SK-N-MC (cell line): Measurements from ENCODE around the gene ENPP7.

DNA sequence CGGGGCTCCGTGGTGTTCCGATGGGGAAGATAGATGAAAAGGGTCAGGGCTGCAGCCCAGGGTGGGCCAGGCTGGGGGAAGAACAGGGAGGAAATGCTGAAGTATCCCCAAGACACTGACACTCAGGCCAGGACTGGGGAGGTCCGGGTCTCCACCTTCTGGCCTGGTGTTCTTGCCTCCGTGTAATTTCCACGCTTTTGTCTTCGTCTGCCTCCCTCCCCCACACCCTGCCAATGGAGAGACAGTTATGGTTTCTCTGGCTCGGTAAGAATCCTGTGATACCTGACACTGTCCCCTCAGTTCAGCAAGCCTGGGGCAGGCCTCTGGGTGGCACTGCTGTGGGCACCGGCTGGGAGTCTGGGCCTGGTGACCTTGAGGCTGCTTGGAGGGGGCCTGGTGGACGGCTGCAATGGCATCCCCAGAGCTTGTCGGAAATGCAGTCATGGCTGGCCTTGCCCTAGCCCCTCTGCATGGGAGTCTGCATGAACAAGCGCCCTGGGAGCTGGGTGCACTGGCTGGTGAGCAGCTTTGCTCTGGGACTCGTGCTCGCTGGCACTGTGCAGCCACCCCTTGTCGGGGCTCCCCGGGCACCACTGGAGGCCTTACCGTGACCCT lies 1.8 kb downstream of the LGALS3BP start:
- RRBS = no CpG with 5 or more reads among the region's 17 CpGs

DNA sequence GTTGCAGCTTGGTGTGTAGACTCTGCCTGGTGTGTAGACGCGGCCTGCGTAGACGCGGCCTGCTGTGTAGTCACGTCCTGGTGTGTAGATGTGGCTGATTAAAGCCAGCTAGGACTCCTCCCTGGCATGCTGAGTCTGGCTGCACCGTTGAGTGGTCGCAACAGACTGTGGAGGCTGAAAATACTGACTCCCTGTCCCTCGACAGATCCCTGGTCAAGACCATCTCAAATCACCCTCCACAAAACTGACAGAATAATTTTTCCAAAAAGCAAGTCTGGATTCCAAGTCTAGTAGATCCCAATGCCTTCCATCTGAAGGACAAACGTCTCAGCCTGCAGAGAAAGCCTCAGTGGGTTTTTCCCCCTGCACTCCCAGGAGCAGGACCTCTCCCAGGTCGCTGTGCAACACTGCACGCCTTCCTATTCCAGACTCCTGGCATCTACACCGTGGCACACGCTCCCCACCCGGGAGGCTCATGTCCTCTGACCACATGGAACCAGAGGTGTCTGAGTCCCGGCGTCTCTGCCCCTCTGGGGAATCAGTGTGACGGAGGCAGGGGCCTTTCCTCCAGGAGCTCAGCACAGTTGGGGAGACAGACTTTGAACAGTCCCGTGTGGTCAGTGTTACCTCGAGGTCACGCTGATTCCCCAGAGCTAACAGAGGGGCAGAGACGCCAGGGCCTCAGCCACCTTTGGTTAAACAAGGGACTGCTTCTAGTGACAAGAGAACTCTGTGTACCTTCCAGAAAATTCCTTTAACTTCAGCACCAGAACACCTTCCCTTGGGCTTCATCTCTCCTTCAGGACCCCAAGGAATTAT lies 6.9 kb downstream of the CANT1 start:
- RRBS = 95% methylated on average over 1 of the region's 22 CpGs

GRCh38 chr17:79073373-79074083 lies 1.1 kb upstream of the ENGASE start:
- RRBS = no CpG with 5 or more reads among the region's 11 CpGs

DNA sequence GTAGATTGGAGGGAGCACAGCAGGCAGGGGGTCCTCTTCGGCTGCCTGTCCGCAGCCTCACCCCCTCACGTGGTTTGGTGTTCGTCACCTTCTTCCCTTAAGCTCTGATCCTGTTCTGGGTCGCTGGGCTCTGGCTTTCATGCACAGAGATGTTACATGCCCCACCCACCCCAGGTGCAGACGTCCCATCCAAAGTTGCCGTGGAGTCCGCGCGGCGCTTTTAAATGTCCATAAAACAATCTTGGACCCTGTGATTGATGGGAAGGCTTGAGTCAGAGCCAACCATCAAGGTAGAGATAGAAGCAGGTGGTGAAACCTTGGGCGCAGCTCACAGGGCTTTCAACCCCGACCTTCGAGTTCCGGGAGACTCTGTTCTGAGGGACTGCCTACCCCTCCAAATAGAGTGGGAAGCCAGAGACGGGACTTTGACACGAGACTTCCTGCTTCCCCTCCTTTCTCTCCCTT lies 3.9 kb downstream of the ENGASE start:
- RRBS = no CpG with 5 or more reads among the region's 17 CpGs

GRCh38 chr17:79090470-79091011 lies 15.9 kb downstream of the ENGASE start:
- RRBS = no CpG with 5 or more reads among the region's 27 CpGs

DNA sequence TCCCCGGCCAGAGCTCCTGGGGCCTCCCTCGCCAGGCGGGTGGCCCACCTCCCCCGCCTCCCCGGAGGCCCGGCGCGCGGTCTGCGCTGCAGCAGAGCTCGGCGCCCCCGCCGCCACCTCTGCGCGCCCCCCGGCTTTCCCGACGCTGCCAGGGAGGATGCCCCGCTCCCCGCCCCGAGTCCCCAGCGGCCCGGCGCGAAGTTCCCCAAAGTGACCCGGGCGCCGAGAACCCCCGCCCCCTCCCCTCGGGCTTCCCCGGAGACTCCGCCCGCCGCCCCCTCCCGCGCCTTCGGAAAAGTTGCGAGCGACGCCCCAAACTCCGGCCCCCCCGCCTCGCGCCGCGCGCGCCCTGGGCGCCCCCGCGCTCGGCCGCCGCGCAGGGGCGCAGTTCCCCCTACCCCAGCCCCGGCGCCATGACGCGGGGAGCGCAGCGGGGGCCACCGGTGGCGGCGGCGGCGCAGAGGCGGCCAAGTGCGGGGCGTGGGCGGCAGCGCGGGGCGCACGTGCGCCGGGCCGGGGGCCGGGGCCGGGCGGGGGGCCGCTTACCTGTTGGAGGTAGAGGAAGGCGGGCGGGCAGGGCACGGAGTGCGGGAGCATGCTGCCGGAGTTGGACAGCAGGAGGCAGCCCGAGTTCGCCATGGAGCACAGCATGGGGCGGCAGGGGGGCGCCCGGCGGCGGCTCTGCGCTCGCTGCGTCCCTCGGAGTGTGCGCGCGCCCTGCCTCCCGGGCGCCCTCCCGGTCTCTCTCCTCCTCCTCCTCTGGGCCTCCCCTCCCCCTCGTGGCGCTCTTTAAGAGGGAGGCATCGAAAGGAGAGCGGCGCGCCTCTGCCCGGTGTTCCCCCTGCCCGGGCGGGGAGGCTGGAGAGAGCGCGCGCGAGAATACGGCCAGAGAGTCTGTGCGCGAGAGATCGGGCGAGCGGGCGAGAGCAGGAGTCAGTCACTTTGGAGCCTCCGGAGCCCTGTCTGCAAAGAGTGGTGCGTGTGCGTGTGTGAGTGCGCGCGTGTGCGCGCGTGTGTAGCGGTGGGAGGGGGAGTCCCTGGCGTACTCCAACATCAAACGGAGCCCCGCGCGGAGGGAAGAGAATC lies 108.4 kb downstream of the ENGASE start:
- RRBS = 2% methylated on average over 107 of the region's 140 CpGs

DNA sequence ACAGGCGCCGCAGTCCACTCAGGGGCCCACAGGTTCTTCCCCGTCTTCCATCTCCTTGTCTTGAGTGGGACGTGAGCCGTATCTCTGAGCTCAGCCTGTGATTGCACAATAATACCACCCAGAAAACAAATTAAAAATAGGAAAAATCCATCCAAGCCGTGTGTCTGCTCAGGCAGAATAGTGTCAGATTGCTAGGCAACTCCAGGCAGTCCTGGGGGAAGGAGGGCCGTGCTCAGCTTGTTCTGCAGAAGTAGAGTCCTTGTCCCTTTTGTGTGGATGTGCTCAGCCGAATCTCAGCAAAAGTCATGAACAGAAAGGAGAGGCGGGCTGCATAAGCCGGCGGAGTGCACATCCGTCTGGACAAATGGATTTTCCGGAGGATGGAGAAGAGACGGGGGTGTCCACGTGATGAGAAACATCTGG lies 7.4 kb upstream of the RBFOX3 start:
- RRBS = no CpG with 5 or more reads among the region's 15 CpGs

DNA sequence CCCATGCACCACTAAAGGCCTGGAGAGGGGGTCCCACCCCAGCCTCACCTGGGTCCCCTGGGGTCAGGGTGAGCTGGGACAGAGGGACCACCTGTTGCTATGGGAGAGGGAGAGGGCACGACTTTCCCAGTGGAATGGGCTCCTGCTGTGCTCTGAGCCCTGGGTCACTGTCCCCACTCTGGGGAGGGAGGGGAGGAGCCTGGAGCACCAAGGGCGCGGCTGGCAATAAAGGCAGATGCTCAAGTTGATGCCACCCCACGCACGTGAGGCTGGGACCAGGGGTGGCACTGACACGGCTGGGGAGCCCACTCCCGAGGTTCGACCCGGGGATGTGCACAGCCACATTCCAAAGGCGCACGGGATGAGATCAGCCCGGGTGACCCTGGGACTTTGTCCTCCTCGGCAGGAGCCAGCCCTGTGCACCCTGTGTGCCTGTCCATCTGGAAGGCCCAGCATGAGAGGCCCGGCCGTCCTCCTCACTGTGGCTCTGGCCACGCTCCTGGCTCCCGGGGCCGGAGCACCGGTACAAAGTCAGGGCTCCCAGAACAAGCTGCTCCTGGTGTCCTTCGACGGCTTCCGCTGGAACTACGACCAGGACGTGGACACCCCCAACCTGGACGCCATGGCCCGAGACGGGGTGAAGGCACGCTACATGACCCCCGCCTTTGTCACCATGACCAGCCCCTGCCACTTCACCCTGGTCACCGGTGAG lies at the start of gene ENPP7:
Gene ENPP7 (plus strand): TSS at position 258 of the 712 bp plus-strand sequence.
- RRBS = 93% methylated on average over 6 of the region's 30 CpGs

DNA sequence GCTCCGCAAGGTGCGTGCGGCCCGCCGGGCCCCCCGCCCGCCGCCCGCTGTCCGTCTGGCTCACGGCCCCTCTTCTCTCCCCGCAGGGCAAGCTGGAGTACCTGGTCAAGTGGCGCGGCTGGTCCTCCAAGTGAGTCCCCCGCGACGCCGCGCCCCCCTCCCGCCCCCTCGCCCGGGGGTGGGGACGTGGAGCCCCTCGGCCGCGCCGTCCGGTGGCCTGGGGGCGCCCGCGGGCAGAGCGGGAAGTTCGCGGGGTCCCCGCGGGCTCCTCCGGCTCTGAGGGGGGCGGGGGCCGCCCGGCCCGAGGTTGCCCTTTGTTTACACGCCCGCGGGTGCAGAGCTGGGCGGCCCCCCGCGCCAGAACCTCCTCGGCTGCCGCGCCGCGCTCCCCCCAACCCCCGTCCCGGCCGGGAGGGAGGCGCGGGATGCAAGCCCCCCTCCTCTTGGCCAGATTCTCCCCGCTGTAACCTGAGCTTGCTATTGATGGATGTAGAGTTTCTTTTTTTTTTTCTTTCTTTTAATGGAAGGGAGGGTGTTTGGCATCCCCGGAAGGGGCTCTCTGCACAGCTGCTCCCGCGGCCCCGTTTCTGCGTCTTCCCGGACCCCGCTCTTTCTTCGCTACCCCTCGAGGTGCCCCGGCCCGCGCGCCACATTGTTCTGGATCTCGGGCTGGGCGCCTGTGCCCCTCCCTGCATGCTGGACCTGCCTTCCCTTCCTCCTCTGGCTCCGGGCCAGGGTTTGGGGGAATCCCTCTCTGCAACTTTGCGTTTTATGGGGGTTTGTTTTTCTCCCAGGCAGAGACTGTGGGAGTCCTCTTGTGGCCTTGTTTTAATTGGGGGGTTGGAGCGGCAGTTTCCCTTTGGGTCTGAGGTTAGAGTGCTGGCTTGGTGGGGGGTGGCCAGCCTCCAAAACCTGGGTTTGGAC lies 612 bp downstream of the CBX2 start:
- RRBS = 3% methylated on average over 39 of the region's 76 CpGs

DNA sequence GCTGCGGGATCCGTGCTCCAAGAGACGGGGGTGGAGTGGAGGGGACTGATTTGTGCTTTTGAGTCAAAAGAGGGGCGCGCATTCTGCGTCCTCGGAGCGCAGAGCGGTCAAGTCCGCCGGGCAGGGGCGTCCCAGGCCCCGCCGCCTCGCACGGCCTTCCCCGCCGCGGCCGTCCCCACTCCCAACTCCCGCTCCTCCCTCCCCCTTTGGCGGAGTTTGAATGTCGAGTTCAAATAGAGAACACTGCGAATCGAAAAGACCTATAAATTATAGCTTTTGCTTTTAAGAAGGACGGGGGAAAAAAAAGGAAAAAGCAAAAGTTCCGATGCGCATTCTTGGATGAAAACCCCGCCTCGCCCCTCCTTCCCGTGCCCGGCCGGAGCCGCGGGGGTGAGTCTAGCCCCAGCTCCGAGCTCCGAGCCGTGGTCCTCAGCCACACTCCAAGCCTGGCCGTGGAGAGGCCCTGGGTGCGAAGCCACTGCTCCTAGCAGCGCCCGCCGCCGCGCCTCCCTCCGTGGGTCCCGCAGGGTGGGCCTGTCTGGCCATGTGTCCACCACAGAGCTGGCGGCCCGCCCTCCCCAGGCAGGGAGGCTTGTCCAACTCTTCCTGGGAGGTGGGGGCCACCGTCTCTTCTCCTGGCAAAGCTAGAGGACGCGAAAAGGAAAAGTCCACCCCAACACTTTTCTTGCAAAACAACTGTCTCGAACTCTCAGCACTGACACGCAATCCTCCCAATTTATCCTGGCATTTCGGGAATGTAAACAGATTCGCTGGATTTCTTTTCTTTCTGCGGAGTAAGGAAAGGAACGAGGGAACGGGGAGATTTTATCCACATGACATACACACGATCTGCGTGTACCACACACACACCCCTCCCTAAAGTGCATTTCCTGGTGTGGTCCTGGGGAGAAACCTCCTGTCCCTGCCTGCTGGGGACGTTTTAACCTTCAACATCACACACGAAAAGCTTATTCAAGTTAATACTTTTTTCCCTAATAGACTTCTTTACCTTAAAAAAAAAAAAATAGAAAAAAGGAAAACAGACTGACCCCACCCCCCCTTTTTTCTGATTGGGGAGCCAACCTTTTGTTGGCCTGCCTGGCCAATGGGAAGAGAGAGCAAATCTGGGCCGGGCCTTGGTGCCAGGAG lies 3.5 kb downstream of the CBX8 start:
- RRBS = no CpG with 5 or more reads among the region's 64 CpGs

GRCh38 chr17:79798070-79798517 lies 1.2 kb upstream of the CBX8 start:
- RRBS = 91% methylated on average over 14 of the region's 51 CpGs

DNA sequence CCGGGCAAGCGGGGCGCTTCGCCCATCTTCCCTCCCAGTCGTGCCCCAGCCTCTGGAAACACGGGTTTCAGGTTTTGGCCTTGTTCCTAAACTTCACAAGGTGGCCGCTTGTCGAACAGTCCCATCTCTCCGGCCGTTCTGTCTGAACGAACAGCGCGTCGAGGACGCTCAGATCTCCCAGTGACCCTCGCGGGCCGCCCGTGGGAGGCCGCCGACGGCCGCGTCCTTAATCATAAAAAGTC lies 1.9 kb upstream of the CBX8 start:
- RRBS = 98% methylated on average over 3 of the region's 24 CpGs

GRCh38 chr17:79811367-79812020 lies 14.6 kb upstream of the CBX8 start:
- RRBS = 20% methylated on average over 1 of the region's 40 CpGs

DNA sequence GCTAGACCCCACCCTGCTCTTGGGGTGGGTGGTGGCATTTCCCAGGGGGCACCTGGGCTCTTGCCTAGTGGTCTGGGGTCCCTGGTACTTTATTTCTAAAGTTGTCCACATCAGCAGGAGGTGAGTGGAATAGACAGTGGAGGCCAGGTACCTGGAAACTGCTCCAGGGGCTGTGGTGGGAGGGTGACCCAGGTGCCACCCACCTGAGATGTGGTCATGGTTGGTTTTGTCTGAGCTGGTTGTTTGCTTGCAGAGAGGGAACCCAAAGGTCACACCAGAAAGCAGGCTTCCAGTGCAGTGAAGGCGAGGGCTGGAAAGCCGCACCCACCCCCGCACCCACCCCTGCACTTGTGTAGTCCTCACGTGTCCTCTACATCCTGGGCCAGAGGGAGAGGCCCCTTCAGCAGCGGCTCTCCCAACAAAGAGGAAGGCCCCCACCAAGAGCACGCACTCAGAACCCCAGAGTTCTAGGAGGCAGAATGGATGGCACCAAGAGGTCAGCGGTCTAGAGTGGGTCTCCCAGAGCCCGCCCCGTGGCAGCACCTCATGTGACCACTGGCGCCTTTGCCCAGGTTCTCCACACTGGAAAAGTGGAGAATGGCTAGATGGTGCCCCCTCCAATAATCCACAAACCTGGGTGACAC lies 92.6 kb upstream of the CBX4 start:
- RRBS = no CpG with 5 or more reads among the region's 10 CpGs

DNA sequence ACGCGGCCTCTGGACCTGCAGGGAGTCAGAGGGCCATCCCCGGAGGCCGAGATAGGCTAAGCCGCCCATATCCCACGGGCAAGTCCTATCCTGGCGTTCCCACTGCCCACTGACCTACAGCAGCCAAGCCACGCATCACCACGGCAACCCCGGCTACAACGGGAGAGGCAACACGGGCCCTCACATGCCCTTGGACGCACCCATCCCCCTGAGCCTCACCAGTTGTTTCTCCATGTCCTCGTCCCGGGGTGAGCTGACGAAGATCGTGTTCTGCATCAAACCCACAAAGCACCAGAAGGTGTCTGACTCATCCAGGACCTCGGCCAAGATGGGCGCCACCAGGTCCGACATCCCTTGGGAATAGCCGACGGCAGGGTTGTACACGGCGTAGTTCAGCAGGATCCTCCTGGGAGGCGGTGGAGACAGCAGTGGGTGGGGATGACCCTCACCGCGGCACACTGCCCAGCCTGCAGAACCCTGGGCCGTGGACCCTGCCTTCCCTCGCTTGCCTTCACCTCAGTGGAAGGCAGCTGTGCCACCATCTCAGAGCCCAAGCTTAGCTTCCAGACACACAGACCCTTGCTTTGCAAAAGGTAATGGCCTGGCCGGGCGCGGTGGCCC lies 88.1 kb downstream of the TBC1D16 start:
- RRBS = 93% methylated on average over 10 of the region's 32 CpGs

DNA sequence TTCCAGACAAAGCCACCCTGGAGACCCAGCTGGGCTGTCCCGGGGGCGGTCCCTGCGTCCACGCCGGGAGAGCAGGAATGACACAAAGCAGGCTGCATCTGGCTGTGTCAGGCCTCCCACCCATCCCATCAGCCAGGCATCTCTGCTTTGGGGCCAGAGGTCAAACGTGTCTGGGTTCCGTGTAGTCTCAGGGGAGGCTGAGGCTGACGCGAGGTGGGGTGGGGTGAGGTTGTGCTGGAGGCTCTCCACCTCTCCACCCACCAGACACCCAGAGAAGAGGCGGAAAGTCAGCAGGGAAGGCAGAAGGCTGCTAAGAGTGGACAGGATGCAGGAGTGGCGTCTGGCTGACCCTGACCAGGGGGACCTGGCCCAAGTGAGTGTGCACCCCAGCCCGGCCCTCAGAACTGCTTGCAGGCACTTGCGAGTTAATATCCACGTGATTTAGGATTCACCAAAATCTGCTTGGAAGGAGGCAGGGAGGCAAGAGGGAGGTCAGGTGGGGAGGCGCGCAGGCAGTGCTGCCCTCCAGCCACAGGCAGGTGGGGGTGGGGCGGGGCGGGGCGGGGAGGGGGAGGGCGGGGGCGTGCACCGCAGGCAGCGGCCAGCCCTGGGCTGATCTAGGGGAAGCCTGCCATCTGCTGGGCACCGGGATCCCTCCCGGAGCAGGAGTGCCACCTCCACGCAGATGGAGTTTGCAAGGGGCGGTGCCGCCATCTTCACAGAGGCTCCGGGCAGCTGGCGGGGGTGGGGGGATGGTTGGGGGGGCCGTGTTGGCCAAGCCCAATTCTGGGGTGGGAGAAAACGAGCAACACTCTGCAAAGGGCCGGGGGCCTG lies 44.3 kb downstream of the TBC1D16 start:
- RRBS = 26% methylated on average over 8 of the region's 33 CpGs

DNA sequence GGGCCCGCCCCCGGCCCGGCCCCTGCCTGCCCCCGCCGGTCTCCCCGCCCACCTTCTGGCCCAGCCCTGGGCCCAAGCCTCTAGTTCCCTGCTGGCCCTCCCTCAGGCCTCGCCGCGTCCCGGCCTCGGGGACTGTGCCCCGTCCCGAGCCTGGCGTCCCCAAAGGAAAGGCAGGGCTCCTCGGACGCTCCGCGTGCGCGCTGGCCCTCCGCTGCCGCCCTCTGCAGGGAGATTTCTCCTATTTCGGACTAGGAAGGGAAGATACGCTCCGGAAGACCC lies 193 bp upstream of the TBC1D16 start:
- RRBS = 1% methylated on average over 6 of the region's 25 CpGs

DNA sequence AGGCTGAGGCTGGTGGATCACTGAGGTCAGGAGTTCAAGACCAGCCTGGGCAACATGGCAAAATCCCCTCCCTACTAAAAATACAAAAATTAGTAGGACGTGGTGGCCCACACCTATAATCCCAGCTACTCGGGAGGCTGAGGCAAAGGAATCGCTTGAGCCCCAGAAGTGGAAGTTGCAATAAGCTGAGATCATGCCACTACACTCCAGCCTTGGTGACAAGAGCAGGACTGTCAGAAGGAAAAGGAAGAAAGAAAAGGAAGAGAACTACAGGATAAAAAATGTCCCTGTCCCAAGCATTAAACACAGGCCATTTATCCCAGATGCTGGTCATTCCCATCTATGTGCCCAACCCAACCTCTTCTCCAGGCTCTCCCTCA lies 1.6 kb downstream of the EIF4A3 start:
- RRBS = no CpG with 5 or more reads among the region's 3 CpGs

DNA sequence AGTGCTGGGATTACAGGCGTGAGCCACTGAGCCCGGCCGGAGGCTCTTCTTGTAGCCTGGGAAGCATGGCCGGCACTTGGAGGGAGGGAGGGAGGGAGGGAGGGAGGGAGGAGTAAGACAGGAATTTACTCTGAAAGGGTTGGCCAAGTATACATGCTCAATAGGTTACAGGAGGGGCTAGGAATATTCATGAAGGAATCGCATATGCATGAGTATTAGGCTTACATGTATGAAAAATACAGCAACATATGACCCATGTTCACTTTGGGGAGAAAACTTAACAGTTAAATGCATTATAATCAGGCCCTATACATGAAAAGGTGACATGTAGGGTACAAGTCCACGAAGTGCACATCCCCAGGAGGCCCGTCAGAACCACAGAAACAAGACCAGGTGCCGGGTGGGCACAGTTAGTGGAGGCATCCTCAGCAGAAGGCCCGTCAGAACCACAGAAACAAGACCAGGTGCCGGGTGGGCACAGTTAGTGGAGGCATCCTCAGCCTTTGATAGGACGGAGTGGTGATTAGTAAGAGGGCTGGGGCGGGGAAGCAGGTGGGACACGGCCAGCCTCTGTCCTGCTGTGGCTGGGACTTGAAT lies 3.3 kb upstream of the RNF213 start:
- RRBS = 89% methylated on average over 1 of the region's 13 CpGs

GRCh38 chr17:80257849-80258818 lies 2.5 kb upstream of the RNF213 start:
- RRBS = no CpG with 5 or more reads among the region's 14 CpGs